Tongue (tissue), 2 donors: ENCODE measurements around the genes STK31, NPY and CYCS.

DNA sequence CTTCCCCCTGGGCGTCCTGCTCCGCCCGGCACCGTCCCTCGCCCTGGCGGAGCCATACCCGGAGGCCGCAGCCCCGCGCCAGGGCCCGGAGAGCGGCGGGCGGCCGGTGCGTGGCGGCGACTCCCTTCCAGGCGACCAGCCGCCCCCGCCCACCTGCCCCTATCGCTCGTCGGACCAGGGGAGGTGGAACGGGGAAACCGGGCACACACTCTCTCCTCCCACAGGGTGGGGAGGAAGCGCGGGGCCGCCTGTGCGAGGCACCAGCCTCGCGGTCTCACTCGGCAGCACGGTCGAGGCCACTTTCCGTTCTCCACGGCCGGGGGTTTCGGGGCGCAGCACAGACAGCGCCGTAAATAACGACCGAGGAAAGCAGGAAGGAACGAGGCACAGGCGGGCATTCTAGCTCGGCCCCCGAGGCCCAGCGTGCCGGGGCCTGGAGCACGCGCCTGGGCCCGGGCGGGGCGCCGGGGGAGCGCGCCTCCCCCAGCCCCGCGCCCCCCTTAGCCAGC is 1.1 kb downstream of the IGF2BP3 start:
- RAMPAGE, long total RNA: no peak

DNA sequence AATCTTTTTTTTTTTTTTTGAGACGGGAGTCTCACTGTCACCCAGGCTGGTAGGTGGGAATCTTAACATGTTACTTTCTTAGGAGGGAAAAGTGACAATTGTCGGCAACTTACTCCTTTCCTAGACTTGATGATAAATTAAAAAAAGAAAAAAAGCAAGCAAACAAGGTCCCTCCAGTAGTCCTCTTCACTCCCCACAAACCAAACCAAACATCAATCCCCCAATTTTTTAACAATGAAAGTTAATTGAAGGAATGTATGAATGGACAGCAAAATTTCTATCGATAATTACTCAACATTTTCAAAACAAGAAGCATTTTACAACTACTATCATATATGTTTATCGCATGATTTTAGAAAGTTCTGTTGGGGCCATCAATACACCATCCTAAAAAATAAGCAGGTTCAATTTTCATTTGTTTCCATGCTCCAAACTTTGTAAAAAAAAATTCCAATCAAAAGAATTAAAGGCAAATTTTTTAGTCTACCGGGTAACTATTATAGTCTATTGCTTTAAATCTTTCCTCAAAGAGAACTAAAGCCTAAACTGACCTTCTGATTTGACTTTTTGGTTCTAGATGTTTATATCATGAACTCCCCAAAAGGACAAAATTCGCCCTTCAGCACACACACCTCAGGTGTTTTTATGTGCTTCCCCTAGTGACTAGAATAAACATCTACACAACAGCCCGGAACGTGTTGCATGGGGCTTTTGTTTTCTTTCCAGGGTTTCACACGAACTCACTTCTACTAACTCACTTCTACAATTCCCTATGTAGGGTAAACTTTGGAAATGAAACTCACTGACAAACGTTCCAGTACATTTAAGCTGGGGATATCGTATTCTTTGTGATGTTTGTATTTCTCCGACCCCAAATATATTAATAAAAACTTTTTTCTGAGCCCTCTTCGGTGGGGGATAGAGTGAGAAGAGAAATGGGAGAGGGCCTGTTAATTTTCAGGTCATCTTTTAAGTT is 1.6 kb downstream of the TRA2A start:
- RAMPAGE, long total RNA: no peak

GRCh38 chr7:23709942-23710615 is at the start of gene STK31:
Gene STK31 (plus strand): TSS chr7:23710219.
- RAMPAGE, long total RNA: no peak

DNA sequence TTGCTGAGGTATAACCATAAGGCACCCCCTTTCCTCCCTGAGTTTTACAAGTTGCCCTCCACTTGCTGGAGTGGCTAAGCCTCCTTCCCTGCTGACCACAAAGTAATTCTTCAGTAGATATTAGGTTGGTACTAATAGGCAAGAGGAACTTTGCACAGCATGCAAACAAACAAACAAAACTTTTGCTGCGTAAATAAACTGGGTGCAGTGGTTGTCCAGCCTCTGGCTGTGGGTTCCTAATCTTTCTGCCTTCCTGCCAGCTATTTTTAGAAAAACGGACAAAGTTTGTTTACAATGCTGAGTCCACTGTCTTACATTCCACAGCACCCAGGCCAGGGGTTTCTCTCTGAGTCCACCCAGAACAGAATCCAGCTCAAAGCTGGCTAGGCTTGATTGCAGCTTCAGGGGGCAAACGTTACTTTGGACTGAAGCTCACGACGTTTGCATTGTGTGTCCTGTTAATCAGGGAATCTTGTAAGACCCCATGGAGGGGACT is 246.7 kb downstream of the STK31 start:
- RAMPAGE, long total RNA: no peak

DNA sequence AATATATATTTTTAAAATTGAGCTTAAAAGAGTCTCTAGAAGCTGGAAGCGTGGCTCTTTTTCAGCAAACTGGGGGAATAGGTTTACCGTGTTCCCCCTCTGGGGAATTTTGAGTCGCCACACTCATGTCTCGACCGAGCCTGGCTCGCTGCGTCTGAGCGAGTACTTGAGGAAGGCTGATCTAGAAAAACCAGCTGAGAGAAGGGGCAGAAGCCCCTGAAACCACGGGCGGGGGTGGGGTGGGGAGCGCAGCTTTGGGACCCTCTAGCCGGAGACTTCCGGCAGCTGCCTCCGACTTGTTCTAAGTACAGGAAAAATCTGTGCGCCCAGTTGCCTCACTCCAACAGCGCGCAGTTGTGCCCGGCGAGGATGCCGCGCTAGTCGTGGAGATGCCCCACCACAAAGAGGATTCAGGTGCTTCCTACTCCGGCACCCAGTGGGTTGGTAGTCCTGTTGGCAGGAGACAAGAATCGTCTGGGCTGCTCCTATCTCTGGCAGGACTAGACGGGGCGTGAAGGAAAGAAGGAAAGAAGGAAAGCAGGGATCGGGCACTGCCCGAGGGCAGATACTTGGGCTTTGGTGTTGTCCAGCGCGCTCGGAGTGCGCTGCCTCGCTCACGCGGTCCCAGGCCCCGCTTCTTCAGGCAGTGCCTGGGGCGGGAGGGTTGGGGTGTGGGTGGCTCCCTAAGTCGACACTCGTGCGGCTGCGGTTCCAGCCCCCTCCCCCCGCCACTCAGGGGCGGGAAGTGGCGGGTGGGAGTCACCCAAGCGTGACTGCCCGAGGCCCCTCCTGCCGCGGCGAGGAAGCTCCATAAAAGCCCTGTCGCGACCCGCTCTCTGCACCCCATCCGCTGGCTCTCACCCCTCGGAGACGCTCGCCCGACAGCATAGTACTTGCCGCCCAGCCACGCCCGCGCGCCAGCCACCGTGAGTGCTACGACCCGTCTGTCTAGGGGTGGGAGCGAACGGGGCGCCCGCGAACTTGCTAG is at the start of gene NPY:
Gene NPY (plus strand): TSS at position 841 of the 988 bp plus-strand sequence.
- RAMPAGE, long total RNA: no peak

- RAMPAGE, long total RNA: no peak
Observed at GRCh38 chr7:24757723-24758138, 467 bp upstream of the GSDME start.

DNA sequence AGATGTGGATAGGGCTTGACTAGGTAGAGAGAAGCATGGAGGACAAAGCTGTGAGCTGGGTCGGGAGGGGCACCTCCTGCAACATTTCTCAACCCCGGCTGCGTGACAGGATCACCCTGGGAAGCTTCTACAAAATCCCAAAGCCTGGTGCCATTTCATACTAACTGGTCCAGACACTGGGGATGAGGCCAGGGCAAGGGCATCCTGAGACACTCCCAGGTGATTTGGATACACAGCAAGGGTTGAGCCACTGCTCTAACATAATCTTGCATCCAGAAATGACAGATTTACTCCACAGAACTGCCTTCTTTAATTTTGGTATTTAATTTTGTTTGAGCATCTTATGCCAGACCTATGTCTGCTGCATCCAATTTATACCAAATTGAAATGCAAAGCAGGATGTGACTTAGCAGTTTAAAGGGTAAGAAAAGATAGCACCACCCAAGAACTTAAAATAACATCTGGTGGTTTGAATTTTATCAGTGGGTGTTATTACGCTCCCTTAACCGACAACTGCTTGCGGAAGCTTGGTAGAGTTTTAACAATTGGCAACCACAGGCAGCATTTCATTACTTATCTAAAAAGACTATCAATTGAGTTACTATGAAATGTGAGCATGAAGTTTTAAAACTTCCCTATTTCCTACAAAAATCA is 69.1 kb downstream of the OSBPL3 start:
- RAMPAGE, long total RNA: no peak

DNA sequence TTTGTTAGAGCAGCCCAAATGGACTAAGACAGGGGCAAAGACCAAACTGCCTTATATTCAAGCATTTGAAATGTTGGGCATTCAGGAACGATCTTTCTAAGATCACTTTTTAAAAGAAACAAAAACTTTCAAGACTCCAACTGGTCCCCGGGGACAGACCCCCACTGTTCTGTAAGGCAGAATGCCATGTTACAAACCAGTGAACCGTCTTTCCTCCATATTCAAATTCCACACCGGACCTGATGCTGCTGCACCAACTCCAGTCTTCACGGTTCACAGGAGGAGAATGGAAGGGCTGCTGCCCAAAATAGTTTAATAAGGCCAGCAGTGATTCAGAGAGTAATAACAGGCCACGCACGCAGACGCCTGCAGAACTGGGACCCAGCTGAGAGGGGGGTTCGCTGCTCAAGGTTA is 47.2 kb downstream of the OSBPL3 start:
- RAMPAGE, long total RNA: no peak

GRCh38 chr7:25028299-25029041 is 48.5 kb upstream of the OSBPL3 start:
- RAMPAGE, long total RNA: no peak

DNA sequence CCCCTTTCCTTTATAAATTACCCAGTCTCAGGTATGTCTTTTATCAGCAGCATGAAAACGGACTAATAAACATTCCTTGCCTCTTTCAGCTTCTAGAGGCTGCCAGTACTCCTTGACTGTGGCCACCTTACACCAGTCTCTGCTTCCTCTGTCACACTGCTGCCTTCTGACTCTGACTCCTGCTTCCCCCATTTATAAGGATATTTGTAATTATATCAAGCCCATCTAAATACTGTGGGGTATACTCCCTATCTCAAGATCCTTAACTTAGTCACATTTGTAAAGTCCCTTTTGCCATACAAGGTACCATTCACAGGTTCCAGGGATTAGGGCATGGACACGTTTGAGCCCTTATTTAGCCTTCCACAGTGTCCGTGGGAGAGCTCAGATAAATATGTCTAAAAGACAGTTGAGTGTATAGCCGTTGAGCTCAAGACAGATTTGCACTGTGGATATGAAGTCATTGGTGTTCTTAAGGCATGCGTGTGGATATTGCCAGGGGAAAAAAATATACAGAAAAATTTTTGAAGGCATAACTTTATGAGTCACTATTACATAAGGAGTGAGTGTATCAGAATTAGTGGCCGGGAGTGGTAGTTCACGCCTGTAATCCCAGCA is 12.8 kb downstream of the CYCS start:
- RAMPAGE, long total RNA: no peak

DNA sequence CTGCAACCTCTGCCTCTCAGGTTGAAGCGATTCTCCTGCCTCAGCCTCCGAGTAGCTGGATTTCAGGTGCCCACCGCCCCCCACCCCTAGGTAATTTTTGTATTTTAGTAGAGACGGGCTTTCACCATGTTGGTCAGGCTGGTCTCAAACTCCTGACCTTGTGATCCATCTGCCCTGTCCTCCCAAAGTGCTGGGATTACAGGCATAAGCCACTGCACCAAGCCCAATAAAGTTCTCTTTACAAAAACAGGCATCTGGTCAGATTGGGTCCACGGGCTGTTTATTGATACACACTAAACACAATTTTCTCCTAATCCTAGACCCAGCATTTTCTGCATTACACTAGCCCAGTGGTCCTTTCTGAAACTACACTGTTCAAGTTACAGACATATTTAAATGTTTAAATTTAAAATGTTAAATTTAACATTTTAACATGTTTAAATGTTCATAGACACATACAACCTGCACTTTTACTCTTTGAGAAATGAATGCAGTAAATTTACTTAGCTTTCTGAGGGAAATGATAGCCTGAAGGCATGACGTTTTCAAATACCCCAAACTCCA is 6.6 kb downstream of the CYCS start:
- RAMPAGE, long total RNA: no peak

DNA sequence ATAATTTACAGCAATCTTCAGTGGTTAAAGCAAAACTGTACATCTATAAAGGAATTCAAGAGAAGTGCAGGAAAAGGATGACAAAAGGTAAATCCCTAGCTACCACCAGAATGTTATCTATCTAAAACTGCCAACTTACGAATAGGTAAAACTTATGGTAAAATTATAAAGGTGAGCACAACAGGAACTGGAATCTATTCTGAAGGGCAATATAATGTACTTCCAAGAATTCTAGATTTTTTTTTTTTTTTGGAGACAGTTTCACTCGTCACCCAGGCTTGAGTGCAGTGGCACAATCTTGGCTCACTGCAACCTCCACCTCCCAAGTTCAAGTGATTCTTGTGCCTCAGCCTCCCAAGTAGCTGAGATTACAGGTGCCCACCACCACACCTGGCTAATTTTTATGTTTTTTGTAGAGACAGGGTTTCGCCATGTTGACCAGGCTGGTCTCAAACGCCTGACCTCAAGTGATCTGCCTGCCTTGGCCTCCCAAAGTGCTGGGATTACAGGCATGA is 5.1 kb downstream of the CYCS start:
- RAMPAGE, long total RNA: no peak

DNA sequence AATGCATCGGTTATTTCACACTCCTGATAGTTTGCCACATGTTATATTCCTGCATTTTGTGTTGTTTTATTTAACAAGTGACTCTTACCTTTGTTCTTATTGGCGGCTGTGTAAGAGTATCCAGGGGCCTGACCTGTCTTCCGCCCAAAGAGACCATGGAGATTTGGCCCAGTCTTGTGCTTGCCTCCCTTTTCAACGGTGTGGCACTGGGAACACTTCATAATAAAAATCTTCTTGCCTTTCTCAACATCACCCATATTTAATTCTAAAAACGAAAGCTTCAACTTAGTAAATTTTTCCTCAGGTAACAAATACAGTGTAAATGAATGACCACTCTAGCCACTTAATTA is 1.2 kb downstream of the CYCS start:
- RAMPAGE, long total RNA: no peak

GRCh38 chr7:25124959-25125986 is at the start of gene CYCS:
Gene CYCS (minus strand): TSS chr7:25125260.
- RAMPAGE, long total RNA: start-site peak on the minus strand at chr7:25125259-25125323, 3,639 and 433 reads in 2 replicates

- RAMPAGE, long total RNA: no peak
Observed at GRCh38 chr7:25429620-25430004, 201.3 kb upstream of the NPVF start.

DNA sequence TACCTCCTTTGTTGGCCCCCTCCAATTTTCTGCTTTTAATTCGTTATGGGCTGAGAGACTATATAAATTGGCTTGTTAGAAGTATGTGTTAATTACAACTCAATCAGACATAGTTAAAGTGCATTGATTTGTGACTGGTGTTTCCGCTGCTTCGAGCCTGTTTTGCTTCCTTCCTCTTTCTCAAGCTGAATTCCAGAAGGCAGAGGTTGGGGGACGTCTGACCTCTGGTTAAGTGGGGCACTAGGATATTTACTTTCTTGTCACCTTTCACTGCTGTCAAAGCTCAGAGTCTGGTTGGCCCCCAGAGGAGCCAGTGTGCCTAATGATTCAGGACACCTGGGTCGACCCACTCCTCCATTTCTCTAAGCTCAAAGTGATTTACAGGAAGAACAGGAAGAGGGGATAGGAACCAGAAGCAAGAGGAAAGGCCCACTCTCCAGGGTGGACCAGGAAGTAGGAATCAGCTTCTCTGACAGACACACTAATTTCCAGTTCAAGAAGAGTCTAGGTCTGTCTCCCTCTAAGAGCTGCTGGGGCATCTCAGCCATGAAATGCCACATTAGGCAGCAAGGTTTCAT is 397.1 kb upstream of the NPVF start:
- RAMPAGE, long total RNA: no peak

GRCh38 chr7:25700206-25700405 is 451.9 kb upstream of the NFE2L3 start:
- RAMPAGE, long total RNA: no peak

- RAMPAGE, long total RNA: no peak
Observed at GRCh38 chr7:25752857-25753945, 398.8 kb upstream of the NFE2L3 start.

- RAMPAGE, long total RNA: no peak
Observed at GRCh38 chr7:25846529-25847299, 305.3 kb upstream of the NFE2L3 start.

- RAMPAGE, long total RNA: no peak
Observed at GRCh38 chr7:25862053-25862509, 289.9 kb upstream of the NFE2L3 start.